Smooth muscle cell (in vitro differentiated cells): ENCODE data around the gene RPEL1.

DNA sequence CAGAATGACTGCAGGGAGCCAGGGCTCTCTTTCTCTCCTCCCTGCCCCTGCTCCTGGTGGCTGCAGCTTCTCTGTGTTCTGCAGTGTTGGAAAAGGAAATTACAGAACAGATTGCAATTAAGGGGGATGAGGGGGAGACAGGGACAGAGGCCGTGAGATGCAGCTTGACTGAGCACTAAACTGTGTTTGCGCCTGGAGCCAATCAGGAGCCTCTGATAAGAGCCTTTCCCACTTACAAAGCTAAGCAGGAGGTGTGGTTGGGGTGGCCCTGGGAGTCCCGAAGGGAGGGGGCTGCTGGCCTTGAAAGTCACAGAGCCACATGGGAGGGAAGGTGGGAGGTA is 26.6 kb downstream of the TRIM8 start:
- RAMPAGE, long total RNA = no peak

- RAMPAGE, long total RNA = no peak
These were observed 3.6 kb downstream of the ARL3 start for GRCh38 chr10:102710583-102711097.

DNA sequence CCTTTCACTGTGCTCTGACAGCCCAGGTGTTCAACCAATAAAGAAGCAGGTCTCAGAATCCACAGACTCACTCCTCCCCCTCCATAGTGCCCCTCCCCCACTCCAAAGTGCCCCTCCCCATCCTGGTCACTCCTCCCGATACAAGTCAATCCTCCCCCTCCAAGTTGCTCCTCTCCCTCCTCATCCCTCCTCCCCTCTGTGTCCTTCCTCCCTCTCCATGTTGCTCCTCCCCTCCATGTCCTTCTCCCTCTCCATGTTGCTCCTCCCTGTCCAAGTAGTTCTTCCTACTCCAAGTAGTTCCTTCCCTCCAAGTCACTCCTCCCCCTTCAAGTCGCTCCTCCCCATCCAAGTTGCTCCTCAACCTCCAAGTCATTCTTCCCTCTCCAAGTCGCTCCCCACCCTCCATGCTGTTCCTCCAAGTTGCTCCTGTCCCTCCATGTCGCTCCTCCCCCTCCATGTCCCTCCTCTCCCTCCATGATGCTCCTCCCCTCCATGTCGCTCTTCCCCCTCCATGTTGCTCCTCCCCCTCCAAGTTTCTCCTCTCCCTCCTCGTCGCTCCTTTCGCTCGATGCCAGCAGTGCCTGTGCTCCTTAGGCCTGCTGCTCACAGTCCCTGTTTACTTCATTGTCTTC is 8.7 kb upstream of the WBP1L start:
- RAMPAGE, long total RNA = no peak

DNA sequence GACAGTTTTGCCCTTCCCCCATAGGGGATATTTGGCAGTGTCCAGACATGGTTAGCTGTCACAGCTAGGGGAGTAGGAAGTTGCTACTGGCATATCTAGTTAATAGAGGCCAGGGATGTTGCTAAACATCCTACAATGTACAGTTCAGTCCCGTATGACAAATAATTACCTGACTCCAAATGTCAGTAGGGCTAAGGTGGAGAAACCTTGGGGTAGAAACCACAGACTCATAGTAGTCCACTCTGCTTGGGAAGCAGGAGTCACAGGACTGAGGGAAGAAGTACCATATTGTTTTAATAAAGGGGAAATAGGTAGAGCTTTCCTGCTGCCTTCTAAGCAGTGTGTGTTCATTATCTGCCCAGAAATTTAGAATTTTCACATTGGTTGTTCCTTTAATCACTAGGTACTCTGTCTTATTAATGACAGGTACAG is 39.9 kb downstream of the WBP1L start:
- RAMPAGE, long total RNA = no peak

DNA sequence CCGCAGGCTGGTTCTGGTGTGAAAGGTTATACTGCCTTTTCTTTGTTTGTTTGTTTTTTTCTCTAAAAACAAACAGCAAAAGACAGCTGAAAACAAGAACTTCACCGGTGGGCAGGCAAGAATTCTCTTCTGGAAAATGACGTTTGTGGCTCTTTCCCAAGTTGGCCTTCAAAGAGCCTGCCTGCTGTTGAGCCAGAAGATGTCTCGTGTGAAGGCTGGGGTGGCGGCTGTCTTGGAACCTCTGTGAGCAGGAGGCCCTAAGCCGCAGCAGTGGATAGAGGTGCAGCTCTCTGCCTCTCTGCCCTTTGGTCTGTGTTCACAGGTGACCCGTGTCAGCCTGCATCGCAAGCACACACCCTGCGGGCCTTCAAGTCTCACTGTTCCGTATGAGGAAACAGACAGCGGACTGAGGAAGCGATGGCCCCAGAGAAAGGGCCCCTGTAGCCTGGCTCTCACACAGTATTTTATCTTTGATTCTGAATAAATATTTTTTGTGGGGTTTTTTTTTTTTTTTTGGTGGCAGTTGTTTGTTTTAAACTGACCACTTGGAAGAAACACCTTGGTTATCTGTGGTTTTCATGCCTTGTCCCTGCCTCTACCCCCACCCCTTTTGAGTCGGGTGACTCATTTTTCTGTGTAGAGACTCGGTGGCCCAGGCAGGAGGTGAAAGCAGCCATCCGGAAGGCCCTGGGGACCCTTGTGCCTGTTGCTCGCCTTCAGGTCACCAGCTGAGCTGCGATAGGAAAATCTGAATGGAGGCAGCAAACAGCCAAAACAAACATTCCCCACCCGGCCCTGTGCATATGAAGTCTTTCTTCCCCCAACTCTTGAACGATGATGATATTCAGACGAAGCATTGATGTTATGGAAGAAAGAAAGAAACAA is 23.0 kb downstream of the CYP17A1 start:
- RAMPAGE, long total RNA = no peak

DNA sequence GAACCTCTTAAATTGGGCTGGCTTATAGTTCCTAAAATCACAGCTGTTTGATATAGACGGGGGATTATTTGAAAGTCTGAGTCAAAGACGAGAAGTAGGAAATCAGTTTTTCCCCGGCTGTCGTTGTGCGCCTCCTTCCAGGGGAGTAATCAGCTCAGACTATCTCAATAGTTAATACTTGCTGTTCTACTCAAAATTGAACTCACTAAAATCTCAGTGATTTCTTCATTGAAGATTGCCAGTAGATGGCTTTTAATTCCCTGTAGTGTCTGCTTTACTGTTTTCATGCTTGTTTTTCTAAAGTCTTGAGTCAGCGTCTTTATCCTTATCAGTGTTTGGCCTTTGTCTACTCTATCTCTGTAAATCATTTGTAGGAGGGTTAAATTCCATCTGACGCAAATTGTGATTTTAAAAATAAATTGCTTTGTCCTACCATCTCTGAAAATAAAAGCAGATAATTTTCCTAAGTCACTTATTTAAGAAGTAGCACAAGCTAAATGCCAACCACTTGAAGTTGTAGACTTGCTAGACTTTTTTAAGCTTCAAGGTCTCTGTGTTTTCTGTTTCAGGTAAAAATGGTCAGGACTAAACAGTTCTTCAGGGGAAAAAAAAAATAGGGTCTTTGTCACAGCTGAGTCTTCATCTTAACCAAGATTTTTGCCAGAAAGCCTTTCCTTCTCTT is 47.4 kb downstream of the CNNM2 start:
- RAMPAGE, long total RNA = no peak

GRCh38 chr10:103133077-103133793 is 59.8 kb downstream of the NT5C2 start:
- RAMPAGE, long total RNA = no peak

DNA sequence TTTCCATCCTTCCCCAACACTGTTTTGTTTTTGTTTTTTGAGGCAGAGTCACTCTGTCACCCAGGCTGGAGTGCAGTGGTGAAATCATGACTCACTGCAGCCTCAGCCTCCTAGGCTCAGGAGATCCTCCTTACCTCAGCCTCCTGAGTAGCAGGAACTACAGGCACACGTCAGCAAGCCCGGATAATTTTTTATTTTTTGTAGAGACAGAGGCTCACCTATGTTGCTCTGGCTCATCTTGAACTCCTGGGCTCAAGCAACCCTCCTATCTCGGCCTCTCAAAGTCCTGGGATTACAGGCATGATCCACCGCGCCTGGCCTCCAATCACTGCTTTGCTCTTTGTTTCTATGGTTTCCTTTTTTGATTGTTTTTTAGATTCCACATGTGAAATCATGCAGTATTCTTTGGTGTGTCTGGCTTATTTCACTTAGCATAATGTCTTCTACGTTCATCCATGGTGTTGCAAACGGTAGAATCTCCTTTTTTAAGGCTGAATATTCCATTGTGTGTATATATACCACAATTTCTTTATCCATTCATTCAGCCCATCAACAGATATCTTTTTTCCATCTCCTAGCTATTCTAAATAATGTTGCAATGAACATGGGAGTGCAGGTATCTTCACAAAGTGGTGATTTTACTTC is 53.1 kb downstream of the NT5C2 start:
- RAMPAGE, long total RNA = no peak

GRCh38 chr10:103245630-103246088 is at the start of gene RPEL1:
TSS of gene RPEL1 (plus strand) at chr10:103245887.
- RAMPAGE, long total RNA = no peak

DNA sequence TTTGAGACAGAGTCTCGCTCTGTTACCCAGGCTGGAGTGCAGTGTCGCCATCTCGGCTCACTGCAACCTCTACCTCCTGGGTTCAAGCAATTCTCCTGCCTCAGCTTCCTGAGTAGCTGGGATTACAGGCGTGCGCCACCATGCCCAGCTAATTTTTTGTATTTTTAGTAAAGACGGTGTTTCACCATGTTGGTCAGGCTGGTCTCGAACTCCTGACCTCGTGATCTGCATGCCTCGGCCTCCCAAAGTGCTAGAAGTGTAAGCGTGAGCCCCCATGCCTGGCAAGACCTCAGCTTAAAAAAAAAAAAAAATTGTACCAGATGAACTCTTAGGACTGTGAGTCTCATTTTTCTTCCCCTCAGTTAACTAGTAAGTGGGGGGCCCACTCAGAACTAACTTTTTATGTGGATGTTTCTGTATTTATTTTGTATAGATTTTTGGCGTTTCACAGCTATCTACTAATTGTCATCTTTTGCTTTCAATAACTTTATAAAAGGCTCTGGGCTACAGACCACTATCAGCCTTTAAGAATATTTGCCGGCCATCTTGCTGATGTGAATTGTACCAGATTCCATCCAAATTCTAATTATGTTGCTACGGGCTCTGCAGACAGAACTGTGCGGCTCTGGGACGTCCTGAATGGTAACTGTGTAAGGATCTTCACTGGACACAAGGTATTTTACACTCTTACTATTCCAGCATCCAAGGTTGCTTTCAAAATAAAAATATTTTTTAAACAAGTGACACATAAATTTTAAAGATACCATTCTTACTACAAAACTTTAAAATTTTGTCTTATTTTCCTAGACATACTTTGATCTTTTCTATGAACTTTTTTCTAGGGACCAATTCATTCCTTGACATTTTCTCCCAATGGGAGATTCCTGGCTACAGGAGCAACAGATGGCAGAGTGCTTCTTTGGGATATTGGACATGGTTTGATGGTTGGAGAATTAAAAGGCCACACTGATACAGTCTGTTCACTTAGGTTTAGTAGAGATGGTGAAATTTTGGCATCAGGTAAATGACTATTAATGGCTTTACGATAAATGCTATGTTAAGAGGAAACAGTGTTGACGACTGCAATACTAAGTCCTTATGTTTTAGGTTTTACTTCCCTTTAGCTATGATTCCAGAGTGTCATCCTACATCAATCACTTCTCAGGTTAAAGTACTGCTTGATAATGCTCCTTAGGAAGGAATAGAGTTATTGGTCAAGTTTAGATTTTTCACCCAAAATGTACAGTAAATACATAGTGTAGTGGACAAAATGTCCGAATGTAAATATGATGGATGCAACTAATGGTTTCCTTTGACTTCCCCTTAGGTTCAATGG is 9.1 kb downstream of the ATP5MK start:
- RAMPAGE, long total RNA = no peak

GRCh38 chr10:103551587-103552174 is 58.2 kb downstream of the NEURL1 start:
- RAMPAGE, long total RNA = no peak

- RAMPAGE, long total RNA = no peak
These were observed 105.9 kb downstream of the NEURL1 start for GRCh38 chr10:103599292-103600001.

DNA sequence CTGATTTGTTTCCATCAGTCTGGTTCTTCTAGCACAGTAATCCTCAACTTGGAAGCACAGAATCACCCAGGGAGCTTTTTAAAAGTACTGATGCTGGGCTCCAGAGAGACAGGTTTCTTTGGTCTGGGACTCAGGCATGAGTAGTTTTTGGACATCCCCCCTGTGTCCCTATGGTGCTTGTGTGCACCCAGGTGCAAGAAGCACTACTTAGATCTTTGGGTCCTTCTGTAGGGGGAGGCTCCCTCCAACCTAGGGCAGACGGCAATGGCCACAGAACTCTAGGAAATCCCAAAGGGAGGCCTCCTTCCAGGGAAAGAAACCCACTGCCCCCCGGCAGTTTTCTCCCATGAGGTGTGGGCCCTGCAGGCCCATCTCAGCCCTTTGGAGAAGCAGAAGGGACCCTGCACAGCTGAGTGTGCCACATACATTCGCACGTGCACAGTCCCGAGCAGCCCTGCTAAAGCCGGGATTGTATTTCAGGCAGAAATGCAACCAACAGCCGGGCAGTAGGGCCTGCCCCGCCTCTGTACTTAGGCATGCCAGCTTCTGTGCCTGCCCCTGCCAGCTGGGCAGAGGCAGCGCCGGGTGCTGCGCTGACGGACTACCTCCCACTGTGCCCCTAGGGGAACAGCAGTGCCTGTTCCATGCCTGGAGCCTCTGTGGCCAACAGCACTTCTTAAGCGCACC is 170.1 kb downstream of the NEURL1 start:
- RAMPAGE, long total RNA = no peak

DNA sequence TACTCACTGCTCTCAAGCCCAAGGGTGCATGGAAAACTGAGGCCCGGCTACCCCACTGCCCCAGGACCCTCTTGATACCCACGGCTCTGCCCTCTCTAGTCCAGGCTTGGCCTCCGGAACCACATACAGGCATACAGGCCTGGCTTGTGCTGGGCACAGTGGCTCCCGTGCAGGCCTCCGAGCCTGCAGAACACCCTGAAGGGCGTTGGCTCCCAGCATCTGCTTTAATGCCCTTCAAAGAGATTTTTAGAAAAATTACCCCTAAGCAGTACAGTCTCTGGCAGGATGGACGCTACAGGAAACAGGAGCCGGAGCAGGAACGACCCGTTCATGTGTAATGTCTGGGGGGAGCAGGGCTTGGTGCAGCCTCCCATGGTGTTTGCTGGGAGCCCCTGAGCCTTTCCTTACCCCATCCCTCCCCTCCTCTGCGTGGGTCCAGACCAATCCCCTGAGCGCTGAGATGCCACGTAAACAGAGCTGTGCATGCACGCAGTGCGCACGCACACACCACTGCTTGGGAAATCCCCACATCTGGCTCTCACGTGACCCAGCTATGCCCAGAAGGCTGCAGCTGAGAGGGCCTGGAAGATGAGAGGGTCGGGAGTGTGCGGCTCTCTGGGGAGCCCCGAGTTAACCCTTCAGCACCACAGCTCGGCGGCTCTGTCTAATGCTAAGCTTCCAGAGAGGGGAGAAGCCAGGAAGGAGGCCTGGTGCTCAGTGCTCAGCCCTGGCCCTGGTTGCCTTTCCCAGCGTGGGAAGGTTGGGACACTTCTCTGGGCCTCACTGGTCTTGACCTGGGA is 177.4 kb downstream of the SH3PXD2A start:
- RAMPAGE, long total RNA = no peak

GRCh38 chr10:103751753-103751994 is 103.7 kb downstream of the SH3PXD2A start:
- RAMPAGE, long total RNA = no peak

DNA sequence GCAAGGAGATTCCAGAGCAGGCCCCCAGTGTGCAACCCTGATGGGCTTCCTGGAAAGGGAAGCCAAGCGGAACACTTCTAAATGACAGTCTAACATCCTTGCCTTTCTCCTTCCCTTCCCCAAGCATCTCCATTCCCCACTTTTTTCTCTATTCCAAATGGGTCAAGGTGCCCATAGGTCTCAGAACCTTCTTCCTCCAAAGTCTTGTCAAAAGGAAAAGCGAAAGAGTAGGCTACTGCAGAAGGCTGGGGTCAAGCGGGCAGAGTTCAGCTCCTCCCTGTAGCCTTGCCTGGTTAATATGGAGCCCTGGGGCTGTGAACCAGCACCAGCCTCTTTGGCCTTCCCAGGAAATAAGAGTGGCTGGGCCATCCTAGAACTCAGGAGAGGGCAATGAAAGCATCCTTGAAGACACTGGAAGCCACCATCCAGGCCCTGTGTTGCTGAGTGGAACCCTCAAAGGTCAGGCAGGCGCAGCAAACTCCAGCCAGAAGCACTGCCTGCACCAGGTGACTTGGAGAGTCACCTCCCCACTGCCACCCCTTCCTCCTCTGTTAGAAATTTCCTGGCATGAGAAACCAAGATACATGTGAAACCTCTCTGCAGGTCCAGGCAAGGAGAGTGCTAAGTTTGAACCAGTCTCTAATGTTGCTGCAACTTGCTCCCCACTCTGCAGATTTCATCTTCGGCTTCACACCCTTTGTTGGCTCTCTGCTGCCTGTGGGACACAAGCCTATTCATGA is 75.0 kb downstream of the SH3PXD2A start:
- RAMPAGE, long total RNA = no peak

DNA sequence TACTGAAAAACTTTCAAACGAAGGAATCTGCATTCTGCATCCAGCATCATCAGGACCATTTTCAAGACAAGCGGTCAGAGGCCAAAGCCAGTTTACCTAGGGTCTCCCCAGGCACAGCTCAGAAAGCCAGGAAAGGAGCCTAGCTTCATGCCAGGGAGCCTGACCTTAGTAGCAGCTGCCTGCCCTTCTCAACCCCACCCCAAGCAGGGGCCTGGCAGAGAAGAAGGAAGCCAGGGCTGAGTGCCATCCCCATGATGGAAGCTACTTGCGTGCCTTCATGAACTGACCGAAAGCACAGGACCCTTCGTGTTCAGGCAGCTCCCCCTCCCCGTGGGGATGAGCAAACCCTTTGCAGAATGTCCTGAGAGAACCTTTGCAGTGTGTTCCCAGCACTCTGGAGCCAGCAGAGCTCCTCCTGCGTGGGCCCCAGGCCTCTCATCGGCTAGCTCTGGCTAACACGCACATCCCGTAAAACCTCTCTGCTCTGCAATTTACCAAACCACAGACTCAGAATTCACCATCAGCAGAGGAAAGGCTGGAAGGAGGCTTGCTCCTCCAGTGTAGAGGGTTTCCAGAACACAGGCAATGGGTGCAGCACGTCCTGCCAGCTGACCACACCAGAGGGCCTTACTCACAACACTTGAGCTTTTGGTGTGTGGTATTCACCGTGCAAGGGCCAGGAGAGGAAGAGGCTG is 3.2 kb downstream of the SH3PXD2A start:
- RAMPAGE, long total RNA = no peak

DNA sequence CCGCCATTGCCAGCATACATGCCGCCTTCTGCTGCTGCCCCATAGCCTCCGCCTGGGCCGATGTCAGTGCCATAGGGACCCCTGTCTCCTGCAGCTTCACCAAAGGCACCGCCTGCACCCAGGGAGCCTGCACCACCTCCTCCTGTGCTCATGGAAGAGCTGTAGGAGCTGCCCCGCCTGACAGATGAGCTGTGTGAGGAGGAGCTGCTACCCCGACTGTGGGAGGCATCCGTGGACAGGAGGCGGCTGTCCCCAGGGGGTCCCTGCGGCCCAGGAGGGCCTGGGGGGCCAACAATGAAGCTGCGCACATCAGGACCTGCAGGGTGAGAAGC is 51.7 kb downstream of the COL17A1 start:
- RAMPAGE, long total RNA = no peak

DNA sequence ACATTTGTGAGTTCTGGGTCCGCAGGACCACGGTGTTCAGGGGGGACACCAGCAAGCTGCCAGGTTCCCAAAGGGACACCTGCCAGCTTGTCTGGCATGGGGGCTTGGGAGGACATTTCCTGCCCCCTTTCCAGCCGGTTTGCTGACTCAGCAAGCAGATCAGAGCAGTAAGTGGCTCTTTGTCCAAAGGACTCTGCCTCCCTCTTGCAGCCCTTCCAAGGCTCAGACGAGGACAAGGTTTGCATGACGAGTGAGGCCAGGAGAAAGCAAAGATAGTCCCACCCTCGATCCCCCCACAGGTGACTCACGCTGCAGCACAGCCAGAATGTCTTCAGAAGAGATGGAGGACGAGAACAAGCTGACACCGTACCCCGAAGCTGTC is 49.0 kb downstream of the COL17A1 start:
- RAMPAGE, long total RNA = no peak

GRCh38 chr10:104056900-104057401 is 28.7 kb downstream of the COL17A1 start:
- RAMPAGE, long total RNA = no peak